AG04450 (cell line): ENCODE data around the genes GID8 and ARFRP1.

GRCh38 chr20:62898446-62899131 is 27.7 kb downstream of the DIDO1 start:
- CAGE, long polyA plus RNA: no peak
- RRBS: 0% methylated on average over 1 of the region's 10 CpGs

DNA sequence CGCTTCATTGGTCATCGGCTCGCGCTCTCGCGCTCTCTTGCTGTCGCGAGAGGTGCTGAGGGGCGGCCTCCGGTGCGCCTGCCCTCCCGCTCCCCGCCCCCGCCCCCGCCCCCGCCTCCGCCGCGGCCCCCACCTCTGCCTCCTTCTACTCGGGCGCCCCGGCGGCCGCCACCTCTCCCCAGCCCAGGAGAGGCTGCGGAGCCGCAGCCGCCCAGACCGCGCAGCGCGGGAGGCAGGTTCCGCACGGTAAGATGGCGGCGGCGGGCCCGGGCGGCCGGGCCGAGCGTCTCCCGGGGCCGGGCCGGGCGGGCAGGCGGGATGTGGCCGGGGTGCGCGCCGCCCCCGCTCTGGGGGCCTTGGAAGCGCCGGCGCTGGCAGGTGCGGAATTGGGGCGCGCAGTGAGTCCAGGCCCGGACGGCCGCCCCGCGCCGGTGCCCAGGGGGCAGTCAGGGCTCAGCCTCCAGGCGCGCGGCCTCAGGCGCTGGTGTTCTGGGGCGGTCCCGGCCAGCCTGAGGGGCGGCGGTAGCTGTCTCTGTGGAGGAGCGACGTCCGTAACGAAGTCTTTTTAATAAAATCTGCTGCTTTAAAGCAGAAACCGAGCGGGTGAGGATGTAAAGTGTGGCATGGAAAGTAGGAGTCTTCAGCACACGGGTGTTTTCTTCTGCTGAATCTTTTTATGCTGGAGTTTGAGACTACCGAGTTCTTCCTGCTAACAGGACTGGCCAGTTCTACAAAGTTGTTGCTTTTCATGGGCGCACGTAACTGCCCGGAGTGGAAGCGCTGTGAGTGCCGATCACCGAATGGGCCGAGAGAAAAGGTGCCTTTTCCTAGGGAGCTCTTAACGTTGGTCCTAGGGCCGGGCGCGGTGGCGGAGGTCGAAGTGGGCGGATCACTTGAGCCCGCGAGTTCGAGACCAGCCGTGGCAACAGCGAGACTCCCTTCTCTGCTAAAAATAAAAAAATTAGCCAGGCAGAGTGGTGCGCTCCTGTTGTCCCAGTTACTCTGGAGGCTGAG is at the start of gene GID8:
Gene GID8, plus strand, starts transcription at position 140 of the 1,014 bp plus-strand sequence.
- CAGE, long polyA plus RNA: no peak
- RRBS: 2% methylated on average over 42 of the region's 99 CpGs

GRCh38 chr20:62947337-62948014 is 5.0 kb upstream of the SLC17A9 start:
- CAGE, long polyA plus RNA: no peak
- RRBS: no CpG with 5 or more reads among the region's 8 CpGs

DNA sequence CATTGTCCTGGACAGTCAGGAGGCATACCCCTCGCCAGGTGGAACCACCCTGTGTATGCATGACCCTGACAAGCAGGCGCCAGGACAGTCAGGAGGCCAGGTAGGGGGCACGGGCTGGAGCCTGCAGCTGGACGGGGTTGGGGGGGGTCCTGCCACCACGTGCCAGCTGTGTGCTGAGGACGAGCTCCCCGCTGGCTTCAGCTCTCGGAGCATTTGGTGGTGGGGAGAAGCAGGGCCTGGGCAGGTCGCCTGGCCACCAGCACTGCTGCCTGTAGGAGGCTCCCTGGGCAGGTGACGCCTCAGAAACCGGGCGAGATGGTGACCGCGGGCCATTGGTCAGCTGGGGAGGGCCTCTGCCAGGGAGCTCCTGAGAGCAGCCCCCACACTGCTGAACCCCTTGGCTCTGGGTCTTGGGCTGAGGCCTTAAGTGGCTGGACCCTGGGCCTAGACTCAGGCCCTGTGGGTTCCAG is 699 bp downstream of the SLC17A9 start:
- CAGE, long polyA plus RNA: no peak
- RRBS: no CpG with 5 or more reads among the region's 14 CpGs

- CAGE, long polyA plus RNA: no peak
- RRBS: no CpG with 5 or more reads among the region's 29 CpGs
Observed at GRCh38 chr20:63037568-63038279, 31.0 kb upstream of the BHLHE23 start.

DNA sequence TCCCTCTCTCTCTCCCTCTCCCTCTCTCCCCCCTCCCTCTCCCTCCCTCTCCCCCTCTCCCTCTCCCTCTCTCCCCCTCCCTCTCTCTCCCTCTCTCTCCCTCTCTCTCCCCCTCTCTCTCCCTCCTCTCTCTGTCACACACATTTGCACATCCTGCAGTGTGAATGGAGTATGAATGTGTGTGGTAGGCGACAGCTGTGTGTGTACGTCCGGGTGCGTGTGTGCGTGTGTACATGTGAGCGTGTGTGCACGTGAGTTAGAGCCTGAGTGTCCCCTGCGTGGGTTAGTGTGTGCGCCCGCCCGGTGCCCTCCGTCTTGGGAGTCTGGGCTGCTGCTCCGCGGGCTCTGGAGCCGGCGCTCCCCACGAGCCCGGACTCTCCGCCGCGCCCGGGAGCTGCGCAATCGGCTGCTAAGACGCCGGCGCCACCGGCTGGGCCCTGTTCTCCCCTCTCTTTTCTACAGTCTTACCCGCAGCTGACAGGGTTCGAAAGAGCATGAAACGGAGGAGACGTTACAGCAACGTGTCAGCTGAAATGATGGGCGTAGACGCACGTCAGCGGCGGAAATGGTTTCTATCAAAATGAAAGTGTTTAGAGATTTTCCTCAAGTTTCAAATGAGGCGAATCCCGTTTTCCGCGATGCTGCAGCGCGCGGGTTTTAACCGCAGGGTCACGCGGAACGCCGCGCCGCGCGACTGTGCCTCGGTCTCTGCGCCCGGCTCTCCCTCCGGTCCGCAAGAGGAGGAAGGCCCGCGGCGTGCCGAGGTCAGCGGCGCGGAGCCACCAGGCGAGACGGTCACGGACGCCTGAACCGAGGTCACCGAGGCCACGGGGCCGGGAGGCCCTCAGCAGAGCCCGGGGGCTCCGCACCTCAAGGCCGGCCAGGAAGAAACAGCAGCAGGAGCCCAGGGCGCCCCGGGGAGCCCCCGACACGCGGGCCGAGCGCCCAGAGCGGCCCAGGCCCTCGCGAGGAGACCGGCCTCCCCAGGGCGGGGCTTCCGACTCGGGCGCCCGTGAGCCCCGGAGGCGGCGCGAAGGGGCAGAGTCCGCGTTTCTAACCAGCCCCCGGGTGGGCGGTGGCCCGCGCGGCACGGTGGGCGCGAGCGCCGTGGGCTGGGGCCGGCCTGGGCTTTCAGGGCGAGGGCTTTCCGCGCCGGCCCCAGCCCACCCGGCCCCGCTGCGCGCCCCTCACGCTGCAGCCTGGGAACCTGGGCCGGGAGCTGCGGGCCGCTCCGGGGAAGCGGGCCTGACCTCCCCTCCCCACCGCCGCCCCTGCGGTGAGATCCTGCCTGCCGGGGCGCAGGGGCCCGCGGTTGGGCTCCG is 95.3 kb upstream of the BHLHE23 start:
- CAGE, long polyA plus RNA: no peak
- RRBS: 3% methylated on average over 67 of the region's 132 CpGs

- CAGE, long polyA plus RNA: no peak
- RRBS: no CpG with 5 or more reads among the region's 16 CpGs
Observed at GRCh38 chr20:63283797-63284088, 9.2 kb upstream of the COL20A1 start.

GRCh38 chr20:63335753-63336203 is 25.4 kb downstream of the CHRNA4 start:
- CAGE, long polyA plus RNA: no peak
- RRBS: no CpG with 5 or more reads among the region's 11 CpGs

DNA sequence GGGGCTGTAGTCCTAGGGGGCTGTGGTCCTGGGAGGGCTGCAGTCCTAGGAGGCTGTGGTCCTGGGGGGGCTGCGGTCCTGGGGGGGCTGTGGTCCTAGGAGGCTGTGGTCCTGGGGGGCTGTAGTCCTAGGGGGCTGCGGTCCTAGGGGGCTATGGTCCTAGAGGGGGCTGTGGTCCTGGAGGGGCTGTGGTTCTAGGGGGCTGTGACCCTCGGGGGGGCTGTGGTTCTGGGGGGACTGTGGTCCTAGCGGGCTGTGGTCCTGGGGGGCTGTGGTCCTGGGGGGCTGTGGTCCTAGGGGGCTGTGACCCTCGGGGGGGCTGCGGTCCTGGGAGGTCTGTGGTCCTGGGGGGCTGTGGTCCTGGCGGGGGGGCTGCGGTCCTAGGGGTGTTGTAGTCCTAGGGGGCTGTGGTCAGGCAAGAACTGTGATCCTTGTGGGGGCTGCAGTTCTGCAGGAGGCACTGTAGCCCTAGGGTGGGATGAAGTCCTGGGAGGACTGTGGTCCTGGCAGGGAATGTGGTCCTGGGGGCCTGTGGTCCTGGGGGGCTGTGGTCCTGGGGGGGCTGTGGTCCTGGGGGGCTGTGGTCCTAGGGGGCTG is 7.4 kb downstream of the CHRNA4 start:
- CAGE, long polyA plus RNA: no peak
- RRBS: no CpG with 5 or more reads among the region's 8 CpGs

- CAGE, long polyA plus RNA: no peak
- RRBS: no CpG with 5 or more reads among the region's 10 CpGs
Observed at GRCh38 chr20:63409359-63409859, 48.3 kb upstream of the CHRNA4 start.

GRCh38 chr20:63532230-63532911 is 4.8 kb downstream of the PTK6 start:
- CAGE, long polyA plus RNA: no peak
- RRBS: no CpG with 5 or more reads among the region's 25 CpGs

DNA sequence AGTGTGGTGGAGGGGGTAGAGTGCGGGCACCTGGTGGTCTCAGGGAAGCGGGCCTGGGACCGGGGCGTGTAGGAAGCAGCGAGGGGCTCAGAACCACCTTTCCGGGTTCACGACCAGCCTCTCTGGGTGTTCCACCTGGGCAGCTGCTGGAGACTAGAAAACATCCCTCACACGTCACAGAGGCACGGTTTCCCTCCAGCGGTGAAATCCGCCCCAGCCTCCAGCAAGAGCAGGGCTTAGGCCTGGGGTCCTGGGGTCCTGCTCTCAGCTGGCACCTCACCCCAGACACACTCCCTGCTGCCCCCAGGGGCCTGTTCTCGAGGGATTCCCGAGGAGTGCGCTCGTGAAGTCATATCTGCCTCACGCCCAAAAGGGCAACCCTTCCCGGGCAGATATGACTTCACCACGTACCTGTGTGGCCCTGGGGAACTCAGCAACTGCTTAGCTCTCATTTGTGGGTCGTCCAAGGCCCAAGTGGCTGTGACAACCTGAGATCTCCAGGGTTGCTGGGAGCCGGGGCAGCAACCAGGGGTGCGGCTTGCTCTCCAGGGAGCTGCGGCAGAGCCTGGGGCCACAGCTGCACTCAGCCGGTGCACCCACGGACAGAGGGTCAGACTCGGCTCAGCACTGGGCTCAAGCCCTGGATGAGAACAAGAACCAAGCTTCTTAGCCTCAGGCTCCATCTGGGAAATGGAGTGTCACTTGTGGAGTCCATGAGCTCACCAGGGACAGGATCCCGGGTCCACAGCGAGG is 545 bp downstream of the FNDC11 start:
- CAGE, long polyA plus RNA: no peak
- RRBS: 89% methylated on average over 8 of the region's 27 CpGs

DNA sequence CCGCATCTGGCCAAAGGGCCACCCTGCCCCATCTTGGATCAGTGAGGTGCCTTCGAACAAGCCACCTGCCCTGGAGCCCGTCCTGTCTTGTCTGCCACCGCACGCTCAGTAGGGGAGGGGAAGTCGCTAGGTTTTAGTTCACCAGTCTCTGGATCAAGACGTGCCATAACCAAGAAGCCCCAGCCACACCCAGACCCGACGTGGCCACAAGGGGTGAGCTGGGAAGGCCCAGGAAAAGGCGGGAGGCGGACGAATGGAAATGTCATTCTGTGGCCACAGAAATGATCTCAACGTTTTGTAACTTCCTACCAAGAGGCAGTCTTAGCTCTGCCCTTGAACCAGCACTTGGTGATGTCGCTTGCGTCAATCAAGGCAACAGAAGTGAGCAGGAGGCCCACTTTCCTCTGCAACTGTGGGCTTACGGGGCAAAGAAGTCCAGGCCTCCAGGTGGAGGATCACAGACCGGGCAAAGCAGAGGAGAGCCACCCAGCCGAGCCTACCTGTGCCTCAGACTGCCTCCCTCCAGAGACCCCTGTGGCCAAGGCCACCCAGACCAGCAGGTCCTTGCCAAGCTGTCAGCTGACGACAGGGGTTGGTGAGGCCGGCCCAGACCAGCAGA is 14.5 kb downstream of the GMEB2 start:
- CAGE, long polyA plus RNA: no peak
- RRBS: no CpG with 5 or more reads among the region's 20 CpGs

DNA sequence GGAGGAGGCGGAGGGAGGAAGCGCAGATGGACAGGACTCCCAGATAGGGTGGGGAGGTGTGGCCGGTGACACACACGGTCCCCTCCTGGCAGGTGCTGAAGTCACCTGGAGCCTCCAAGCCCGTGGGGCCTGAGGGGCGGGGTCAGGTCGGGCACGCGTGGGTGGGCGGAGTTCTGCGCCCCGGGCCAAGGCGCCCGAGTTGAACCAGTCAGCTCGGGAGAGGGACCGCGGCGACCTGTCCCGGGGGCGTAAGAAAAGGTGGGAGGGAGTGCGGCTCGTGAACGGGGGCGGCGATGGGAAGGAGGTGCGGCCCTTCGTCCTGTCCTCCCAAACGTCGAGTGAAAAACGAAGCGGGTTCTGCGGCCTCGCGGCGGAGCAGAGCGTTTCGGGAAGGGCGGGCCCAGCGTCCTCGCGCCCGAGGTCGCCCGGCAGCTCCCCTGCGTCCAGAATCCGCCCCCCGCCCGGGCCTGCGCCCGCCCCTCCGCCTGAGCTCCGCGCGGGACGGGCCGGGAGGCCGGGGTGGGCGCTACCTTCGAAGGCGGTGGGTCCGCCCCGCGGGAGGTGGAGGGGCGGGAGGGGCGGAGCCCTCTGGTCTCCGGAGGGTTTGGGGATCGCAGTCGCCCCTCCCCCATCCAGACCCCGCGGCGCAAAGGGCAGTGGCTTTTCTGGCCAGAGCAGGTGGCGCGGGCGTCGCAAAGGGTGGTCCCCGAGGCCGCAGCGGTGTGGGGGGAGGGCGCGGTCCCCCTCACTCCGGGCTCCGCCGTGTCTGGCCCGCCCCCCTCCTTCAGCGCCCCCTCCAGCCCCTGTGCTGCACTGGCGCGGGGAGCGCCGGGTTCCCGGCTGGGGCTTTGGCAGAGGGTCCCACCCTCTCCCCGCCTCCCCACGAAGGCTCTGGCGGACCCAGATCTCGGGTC is 924 bp downstream of the STMN3 start:
- CAGE, long polyA plus RNA: no peak
- RRBS: 5% methylated on average over 45 of the region's 94 CpGs

GRCh38 chr20:63656994-63658079 is 775 bp upstream of the RTEL1 start:
- CAGE, long polyA plus RNA: no peak
- RRBS: 15% methylated on average over 9 of the region's 43 CpGs

- CAGE, long polyA plus RNA: no peak
- RRBS: 98% methylated on average over 9 of the region's 28 CpGs
Observed at GRCh38 chr20:63685446-63686297, 10.8 kb upstream of the TNFRSF6B start.

GRCh38 chr20:63686298-63687397 is 9.8 kb upstream of the TNFRSF6B start:
- CAGE, long polyA plus RNA: no peak
- RRBS: 64% methylated on average over 21 of the region's 60 CpGs

GRCh38 chr20:63693694-63694396 is 2.6 kb upstream of the TNFRSF6B start:
- CAGE, long polyA plus RNA: no peak
- RRBS: no CpG with 5 or more reads among the region's 14 CpGs

DNA sequence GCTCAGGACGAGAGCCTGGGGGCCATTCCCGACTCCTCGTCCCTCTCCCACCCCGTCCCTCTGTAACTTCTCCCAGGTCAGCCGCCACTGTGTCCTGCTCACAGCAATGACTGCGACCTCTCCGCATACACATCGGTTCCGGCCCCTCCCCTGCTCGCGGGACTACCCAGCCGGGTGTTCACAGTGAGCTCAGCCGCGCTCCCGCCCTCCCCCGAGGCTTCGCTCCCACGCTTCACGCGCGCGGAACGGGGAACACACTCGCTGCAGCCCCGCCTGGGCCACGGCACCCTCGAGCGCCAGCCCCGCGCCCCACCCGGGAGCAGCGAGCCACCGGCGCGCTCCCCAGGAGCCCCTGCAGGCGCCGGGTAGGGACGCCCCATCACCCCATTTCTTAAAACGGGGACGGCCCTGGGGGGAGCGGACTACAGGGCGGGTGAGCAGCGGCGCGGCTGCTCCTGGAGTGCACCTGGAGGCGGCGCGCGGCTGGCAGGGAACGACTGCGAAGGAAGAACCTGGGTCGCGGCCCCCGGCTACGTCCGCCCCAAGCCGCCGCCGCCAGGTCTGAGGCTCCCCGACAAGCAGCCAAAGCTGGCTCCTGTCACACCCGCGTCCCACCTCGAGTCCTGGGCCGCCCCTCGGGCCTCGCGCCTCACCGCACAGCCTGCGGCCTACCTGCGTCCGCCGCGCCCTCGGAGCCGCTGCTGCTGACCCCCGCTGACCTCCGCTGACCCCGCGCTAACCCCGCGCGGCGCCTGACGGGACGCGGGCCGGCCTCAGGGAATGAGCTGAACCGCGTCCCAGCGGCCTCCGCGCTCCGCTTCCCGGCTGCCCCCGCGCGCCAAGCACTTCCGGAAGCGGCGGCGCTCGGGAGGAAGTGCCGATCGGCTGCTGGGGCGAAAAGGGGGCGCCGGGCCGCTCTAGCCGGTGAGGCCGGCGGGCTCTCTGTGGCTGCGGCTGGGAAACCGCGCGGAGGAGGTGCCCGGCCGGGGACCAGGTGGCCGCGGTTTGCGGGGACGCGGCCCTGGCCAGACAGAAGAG is at the start of gene ARFRP1:
Gene ARFRP1, minus strand, starts transcription at position 782 of the 1,038 bp plus-strand sequence.
- CAGE, long polyA plus RNA: start-site peak on the minus strand centred at position 727 of the sequence, 21 bp wide, 57 and 31 reads in 2 replicates; start-site peak on the plus strand centred at position 870 of the sequence, 58 bp wide, 41 and 49 reads in 2 replicates
- RRBS: 2% methylated on average over 31 of the region's 122 CpGs

- CAGE, long polyA plus RNA: no peak
- RRBS: no CpG with 5 or more reads among the region's 7 CpGs
Observed at GRCh38 chr20:63728284-63728907, 8.1 kb upstream of the LIME1 start.